ENCODE measurements around a stretch of chr1.

- RAMPAGE, long total RNA = no peak
- RRBS = no CpG with 5 or more reads among the region's 6 CpGs
Observed at GRCh38 chr1:211592095-211592530, 13.2 kb upstream of the SLC30A1 start.

- RAMPAGE, long total RNA = no peak
- RRBS = no CpG with 5 or more reads among the region's 8 CpGs
Observed at GRCh38 chr1:211621389-211621916, 42.5 kb upstream of the SLC30A1 start.

DNA sequence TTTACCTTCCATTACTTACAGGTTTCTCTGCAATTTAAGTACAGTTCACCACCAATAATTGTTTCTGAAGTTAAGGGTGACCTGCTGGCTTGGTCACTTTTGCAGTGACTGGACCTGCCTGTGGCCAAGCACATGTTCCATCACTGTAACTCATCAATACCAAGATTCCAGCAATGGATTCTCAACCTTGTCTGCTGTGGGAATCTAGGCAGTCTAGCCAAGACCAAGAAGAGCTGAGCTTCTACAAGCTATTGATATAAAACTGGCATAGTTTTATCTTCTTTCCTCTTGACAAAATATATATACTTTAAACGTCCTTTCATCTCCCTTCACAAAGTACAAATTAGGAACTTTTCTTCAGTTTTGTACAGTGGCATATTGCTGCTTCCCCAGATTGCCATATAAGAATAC, 71.4 kb upstream of the NEK2 start:
- RAMPAGE, long total RNA = no peak
- RRBS = no CpG with 5 or more reads among the region's 1 CpG

- RAMPAGE, long total RNA = no peak
- RRBS = no CpG with 5 or more reads among the region's 7 CpGs
Observed at GRCh38 chr1:211925062-211925518, 94.5 kb upstream of the LPGAT1 start.

DNA sequence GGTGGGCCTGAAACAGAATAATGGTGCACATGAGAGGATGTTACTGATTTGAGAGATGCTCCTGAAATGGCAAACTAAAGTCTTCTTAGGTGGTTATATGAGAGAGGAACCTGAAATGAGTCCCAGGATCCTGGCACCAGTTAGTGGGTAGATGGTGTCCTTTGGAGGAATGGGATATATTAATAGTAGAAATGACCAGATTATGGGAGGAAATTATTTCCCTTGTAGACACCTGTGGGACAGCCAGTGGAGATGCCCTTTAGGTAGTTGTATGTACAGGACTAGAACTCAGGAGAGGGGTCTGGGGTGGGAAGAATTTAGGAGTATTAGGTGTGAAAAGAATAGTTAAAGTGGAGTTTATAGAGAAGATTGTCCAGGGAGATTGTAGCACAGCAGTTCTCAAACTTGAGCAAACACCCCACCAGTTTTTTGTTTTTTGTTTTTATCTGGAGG, 77.5 kb downstream of the DTL start:
- RAMPAGE, long total RNA = no peak

DNA sequence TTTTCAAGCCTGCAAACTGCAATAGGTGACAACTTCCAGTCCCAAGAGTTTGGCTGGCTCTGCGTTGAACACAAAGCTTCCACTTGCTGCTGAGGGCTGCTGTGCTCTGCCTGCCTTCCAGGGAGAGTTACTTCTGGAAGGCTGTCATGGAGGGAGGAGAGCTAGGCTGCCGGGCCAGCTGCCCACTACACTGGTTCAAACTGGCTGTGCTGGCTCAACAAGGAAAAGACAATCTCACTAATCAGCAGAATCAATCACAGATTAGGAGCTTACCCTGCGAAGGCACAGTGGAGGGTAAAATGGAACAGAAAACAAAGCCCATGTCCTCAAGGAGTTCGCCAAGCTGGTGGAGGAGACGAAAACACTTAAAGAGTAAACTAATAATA, 46.6 kb upstream of the PPP2R5A start:
- RAMPAGE, long total RNA = no peak
- RRBS = no CpG with 5 or more reads among the region's 5 CpGs

GRCh38 chr1:212284556-212285313, 475 bp upstream of the PPP2R5A start:
- RAMPAGE, long total RNA = no peak
- RRBS = 1% methylated on average over 8 of the region's 56 CpGs

- RAMPAGE, long total RNA = no peak
- RRBS = no CpG with 5 or more reads among the region's 5 CpGs
Observed at GRCh38 chr1:212482951-212483248, 50.2 kb downstream of the NENF start.

- RAMPAGE, long total RNA = no peak
- RRBS = no CpG with 5 or more reads among the region's 4 CpGs
Observed at GRCh38 chr1:212597396-212597902, 11.1 kb upstream of the ATF3 start.

GRCh38 chr1:212606458-212607125, 2.0 kb upstream of the ATF3 start:
- RAMPAGE, long total RNA = no peak
- RRBS = 2% methylated on average over 15 of the region's 43 CpGs

DNA sequence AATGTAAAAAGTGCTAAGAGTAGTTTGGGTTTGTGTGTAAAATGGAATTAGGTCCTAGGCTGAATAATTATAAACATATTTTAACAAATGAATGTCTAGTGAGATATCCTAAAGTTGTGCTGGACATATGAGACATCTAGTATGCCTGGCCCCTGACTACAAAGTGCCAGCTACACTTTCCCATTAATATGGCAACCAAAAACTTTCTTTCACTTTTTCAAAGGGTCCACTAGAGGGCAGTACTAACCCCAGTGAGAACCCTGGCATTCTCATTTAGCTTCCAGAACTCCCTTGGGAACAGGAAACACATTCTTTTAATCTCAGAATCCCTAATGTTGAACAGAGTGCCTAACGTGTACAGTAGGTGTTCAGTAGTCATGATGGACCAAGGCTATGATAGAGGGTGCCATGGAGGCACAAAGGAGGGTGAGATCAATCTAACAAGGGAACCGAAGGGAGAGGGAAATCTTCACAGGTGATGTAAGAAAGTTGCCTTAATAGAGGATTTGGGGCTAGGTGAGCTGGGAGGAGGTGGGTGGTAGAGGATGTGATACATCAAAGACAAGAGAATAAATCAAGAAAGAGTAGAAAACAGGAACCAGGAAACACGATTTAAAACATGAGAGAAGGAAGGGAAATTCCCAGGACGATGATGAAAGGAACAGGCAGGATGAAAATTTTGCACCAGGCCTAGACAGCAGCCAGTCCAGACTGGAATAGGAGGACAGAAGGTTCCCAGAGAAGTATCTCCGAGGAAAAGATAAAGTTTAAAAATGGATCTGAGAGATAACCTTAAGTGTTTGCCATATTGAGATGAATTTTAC, 41.6 kb downstream of the NSL1 start:
- RAMPAGE, long total RNA = no peak
- RRBS = no CpG with 5 or more reads among the region's 5 CpGs

DNA sequence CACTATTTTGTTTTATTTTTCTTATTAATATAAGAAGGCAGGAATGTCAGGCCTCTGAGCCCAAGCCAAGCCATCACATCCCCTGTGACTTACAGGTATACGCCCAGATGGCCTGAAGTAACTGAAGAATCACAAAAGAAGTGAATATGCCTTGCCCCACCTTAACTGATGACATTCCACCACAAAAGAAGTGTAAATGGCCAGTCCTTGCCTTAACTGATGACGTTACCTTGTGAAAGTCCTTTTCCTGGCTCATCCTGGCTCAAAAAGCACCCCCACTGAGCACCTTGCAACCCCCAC, 36.2 kb upstream of the VASH2 start:
- RAMPAGE, long total RNA = no peak
- RRBS = no CpG with 5 or more reads among the region's 2 CpGs

DNA sequence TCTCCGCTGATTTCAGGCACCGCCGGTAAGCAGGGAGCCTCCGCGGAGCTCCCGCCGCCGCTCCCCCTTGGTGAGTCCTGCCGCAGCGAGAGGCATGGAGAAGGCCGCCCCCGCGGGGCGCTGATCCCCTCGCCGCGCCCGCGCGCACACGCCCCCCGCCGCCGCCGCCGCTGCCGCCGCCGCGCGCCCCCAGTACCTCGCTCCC, 884 bp downstream of the VASH2 start:
- RAMPAGE, long total RNA = no peak
- RRBS = 1% methylated on average over 3 of the region's 32 CpGs

DNA sequence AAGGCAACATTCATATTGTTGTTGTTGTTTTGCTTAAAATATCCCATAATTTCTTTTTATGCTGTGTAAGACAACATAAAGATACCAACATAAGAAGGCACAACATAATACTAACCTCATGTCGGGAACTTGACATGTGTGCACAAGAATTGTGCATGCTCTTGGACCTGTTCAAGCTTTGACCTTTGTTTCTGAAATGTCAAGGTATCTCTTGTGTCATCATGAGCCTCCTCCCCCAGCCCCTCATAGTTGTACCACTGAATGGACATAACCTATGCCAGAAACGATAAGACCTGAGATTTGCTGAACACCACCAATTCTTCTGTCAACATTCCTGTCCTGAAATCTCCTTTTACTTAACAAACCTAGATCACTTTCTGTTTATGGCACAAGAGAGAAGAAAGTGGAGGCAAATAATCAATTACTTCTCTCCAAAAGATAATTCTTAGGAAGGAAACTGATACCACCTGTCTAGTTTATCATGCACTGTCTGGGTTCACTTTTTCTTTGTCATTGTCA, 29.4 kb upstream of the PROX1 start:
- RAMPAGE, long total RNA = no peak
- RRBS = no CpG with 5 or more reads among the region's 2 CpGs

DNA sequence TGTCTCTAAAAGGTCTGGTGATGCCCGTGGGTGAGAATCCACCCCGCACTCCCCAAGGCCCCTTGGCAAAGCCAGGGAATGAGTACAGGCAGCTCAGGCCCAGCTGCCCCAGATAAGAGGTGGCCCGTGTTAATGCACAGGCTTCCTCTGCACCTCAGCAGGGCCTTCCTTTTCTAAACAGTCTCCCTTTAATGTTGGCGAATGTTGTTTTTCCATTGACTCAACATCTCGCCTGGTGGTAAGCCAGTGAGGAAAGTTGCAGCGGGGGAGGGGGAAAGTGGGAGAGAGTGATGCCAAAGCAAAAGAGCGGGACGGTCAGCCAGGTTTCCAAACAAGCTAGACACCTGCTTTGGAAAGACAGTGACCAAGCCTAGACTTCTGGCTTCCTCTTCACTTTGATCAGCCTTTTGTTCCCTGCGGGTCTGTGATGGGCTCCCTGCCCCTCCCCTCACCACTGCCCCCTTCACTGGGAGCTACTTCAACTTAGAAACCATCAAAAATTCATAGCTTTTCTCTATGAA, 10.3 kb upstream of the PROX1 start:
- RAMPAGE, long total RNA = no peak
- RRBS = no CpG with 5 or more reads among the region's 9 CpGs

GRCh38 chr1:213987438-213987912, 298 bp upstream of the PROX1 start:
- RAMPAGE, long total RNA = no peak
- RRBS = 1% methylated on average over 16 of the region's 35 CpGs

DNA sequence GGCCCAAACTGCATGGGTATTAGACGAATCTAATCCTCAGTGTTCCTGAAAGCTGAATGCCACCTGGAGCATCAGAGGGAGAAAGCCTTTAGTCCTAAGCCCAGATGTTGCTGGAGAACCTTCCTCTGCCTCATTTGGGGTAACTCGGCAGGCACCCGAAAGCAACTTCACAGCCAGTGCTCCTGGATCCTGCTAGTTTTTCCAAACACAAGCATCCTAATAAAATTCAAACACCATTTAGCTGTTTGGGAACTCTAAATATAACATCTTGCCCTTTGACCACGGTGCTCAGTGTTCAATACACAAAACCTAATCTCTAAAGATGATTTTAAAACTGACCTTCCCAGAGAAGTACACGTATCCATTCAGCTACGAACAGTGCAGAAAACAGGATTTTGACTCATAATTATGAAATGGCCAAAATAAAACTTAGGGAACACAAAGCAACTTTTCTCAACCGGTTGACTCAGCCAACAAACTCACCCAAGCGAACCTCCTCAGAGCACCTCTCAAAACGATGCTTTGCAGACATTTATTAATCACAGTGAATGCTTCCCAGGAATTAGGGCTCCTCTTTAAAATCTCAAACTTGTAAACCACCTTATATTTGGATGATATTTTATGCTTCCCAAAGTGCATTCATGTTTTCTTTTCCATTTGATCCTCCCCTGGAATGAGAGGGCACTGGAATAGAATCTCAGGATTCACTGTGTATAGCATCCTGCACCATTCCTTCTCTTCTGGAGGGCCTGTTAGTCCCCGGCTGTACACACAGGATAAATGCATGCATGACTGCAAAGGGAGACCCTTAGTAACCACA, 40.5 kb downstream of the PROX1 start:
- RAMPAGE, long total RNA = no peak
- RRBS = no CpG with 5 or more reads among the region's 10 CpGs

DNA sequence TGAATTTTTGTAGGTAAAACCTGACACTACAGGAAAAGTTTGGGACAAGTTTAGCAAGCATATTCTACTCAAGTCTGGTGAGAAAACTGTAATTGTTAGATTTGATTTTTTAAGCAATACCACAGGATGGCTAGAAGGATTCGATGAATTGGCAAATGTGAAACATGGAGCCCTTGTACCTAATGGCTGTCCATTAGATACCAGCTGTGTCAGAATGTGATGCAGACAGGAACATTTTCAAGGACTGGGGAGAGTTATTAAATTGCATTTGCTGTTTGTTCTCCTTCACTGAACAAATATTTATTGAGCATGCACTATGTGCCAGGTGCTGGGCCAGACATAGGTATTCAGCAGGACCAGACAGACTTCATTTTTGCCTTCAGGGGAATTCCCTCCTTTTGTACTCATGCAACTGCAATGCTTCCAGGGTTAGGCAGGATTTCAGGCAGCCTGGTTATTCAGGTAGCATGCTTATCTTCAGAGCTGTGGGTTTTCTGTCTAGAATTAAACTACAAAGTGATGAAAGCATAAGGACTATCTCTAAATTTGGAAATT, 64.3 kb upstream of the SMYD2 start:
- RAMPAGE, long total RNA = no peak
- RRBS = no CpG with 5 or more reads among the region's 1 CpG

- RAMPAGE, long total RNA = no peak
- RRBS = no CpG with 5 or more reads among the region's 7 CpGs
Observed at GRCh38 chr1:214316415-214317168, 35.6 kb downstream of the SMYD2 start.

GRCh38 chr1:214354677-214355195, 73.8 kb downstream of the SMYD2 start:
- RAMPAGE, long total RNA = no peak
- RRBS = no CpG with 5 or more reads among the region's 3 CpGs

All from epithelial cell of proximal tubule (primary cell).